Airway epithelial cell (primary cell): ENCODE measurements around a stretch of chr12.

GRCh38 chr12:46363702-46364777, 8.5 kb downstream of the SLC38A2 start:
- RAMPAGE, long total RNA = no peak

- RAMPAGE, long total RNA = no peak
Observed at GRCh38 chr12:46364778-46365550, 7.6 kb downstream of the SLC38A2 start.

DNA sequence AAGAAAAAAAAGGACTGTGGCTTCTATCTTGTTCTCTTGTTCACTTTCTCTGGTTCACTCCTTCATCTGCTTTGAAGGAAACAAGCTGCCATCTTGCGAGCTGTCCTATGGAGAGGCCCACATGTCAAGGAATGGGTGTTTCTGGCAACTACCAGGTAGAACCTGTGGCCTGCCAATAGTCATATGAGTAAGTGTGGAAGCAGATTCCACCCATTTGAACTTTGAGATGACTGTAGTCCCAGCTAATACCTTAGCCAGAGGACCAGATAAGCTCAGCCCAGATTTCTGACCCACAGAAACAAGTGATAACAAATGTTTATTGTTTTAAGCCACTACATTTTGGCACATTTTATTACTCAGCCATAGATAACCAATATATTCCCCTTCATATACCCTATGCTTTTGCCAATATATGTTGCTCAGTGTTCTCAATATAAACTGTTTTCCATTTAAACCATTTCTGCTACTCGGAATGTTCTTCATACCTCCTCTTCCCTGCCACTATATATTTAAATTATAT, 4.0 kb upstream of the SLC38A2 start:
- RAMPAGE, long total RNA = no peak

DNA sequence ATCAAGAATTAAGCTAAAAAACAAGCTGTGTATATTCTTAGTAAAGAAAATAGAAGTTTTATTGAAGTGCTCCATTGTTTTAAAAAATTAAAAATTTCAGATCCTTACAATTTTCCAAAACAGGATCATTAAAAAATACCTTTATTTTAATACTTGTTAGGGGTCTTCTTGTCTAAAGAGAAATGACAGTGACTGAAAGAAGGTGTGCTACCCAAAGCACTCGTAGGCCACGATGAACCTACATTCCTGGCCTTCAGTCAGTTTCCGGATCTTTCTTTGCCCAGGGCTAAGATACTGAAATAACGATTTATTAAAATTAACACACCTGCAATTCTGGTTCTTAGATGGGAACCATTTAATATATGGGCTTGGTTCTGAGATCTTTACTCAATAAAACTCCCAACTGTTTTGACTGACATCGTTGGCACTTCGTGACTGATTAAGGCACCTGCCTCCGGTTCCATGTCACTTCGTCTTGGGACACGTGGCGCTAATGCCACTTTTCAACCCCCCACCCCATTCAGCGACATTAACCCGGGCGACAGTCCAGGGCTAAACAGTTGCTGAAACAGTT, 9.6 kb upstream of the SLC38A2 start:
- RAMPAGE, long total RNA = no peak

- RAMPAGE, long total RNA = no peak
Observed at GRCh38 chr12:46470069-46470326, 97.4 kb upstream of the SLC38A2 start.

DNA sequence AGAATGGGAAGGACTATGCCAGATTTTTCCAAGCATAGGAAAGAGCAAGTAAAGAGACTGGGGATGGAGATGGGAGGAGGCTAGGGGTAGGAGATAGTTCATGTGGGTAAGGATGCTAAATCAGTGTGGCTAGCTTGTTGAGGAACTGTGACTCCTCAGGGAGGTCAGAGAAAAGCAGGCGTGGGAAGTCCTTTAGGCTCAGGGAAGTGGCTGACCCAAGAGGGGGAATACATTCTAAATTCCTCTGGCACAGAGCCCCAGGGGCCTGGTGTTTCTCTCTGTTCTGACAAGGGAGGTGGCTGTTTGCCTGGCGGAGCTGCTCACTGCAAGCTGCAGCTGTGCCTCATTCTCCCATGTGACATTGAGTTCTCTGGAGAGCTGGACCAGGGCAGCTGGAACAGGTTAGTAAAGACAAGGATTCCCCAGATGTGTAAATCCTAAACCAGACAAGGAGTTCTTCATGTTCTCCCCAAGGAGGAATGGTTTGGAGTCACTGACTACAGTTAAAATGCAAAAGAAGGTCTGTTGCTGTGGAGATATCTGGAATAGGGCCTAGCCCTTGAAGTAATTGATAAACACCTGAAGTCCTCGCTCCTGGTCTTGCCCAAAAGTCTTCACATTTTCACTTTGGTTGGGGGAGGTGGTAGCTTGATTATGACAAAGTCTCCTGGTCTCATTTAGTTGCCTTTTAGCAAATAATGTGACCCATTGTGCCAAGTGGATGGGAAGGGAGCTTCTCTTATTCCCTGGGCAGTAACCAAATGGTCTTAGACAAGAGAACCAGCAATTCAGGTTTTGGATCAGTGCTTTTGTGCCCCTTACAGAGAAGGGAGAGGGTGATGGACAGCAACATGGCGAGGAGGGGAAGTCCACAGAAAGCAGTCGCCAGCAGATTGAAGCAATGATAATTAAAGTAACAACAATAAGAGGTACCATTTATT, 152.4 kb upstream of the SLC38A2 start:
- RAMPAGE, long total RNA = no peak

DNA sequence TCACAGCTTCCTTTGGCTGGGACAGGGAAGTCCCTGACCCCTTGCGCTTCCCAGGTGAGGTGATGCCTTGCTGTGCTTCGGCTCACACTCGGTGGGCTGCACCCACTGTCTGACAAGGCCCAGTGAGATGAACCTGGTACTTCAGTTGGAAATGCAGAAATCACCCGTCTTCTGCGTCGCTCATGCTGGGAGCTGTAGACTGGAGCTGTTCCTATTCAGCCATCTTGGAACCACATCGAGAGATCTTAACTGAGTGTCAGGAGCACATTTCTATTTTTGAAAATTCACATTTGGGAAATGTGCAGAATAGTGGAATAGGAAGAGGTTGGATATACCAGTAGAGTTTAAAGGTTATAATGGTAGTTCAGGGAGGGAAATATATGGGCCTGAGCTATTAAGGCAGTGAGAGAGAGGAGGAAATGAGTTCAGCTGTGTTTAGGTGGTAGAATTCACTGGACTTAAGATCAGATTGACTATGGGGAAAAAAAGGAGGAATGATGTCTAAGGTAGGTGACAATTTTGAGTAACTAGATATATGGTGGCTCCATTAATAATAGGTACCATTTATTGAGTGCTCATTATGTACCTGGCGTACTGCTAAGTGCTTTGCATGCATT, 173.4 kb upstream of the SLC38A2 start:
- RAMPAGE, long total RNA = no peak

GRCh38 chr12:46556078-46556664, 183.6 kb upstream of the SLC38A2 start:
- RAMPAGE, long total RNA = no peak

DNA sequence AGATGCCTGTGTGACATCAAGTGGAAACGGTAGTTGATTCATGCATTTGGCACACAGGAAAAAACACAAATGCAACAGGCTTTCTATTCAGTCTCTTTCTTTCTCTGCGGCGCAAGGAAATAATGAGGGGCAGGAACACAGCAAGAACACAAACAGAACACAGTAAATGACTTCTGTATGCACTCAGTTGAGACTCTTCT, 190.3 kb upstream of the SLC38A2 start:
- RAMPAGE, long total RNA = no peak

DNA sequence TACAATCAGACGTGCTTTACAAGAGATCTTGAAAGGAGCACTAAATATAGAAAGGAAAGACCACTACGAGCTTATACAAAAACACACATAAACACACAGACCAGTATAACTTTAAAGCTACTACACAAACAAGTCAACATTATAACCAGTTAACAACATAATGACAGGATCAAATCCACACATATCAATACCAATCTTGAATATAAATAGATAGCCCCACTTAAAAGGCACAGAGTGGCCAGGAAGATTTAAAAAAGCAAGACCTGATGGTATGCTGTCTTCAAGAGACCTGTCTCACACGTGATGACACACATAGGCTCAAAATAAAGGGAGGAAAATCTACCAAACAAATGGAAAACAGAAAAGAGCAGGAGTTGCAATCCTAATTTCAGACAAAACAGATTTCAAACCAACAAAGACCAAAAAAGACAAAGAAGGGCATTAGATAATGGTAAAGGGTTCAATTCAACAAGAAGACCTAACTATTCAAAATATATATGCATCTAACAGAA, 185.7 kb downstream of the SLC38A4 start:
- RAMPAGE, long total RNA = no peak

DNA sequence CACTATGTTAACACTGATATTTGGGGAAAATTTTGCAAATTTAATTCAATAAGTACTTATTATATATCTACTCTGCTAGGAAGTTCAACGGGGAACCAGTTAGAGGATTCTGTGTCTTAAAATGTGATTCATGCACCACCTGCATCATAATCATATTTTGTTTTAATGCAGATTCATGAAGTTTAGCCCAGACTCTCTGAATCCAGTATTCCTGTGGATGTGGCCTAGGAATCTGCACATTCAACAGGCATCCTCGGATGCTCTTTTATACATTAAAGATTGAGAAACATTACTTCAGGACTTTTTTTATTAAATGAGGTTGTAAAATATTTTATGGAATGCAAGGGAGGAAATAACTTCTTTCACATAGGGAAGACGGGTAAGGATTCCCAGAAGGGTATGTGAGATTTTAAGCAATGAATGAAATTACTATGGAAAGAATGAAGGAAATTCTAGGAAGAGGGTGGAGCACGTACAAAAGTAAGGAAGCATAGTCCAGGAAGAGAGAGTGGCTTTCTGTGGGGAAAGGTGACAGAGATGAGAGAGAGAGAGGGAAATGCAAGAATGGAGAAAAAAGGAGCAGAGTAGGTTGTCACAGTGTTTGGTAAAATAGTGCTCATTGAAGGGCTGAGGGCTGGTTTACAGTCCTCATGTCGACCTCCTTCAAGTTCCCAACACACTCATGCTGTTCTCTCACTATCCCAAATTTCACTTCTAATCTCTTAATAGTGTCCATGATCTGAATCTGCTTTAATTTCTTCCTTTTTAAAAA, 138.6 kb downstream of the SLC38A4 start:
- RAMPAGE, long total RNA = no peak

DNA sequence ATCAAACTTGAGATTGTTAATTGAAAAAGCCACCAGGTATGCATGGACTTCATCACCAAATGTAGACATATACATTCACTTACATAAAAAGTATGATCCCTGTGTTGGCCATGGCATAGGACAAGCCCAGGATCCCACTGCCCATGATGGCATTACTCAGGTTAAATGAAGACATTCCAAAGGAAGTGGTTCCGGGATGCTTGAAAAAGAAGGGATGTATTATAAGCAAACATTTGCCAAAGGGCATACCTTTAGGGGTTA, 38.0 kb downstream of the SLC38A4 start:
- RAMPAGE, long total RNA = no peak

DNA sequence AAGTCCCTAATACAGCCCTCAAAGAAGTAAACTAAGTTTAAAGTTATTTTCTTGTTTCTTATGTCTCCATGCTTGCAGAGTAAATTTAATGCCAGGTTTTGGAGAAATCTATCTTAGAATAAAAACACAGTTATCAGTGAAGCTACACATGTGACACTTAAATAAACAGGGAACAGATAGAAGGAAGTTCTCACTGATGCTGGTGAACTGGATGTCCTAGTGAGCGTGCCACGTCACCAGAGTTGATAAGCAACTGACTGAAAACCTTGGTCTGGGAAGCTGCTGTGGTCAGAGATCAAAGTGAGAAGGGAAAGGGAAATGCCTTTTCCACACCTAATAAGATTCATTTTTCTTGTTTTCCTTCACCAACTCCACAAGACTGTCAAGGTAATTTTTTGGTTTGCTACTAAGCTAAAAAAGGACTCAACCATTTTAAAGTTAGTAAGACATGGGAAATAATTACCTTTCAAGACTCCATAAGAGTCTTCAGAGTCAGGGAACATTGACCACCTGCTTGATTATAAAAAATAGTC, 74.7 kb upstream of the PCED1B start:
- RAMPAGE, long total RNA = no peak

- RAMPAGE, long total RNA = no peak
Observed at GRCh38 chr12:47032862-47033413, 46.5 kb upstream of the PCED1B start.

DNA sequence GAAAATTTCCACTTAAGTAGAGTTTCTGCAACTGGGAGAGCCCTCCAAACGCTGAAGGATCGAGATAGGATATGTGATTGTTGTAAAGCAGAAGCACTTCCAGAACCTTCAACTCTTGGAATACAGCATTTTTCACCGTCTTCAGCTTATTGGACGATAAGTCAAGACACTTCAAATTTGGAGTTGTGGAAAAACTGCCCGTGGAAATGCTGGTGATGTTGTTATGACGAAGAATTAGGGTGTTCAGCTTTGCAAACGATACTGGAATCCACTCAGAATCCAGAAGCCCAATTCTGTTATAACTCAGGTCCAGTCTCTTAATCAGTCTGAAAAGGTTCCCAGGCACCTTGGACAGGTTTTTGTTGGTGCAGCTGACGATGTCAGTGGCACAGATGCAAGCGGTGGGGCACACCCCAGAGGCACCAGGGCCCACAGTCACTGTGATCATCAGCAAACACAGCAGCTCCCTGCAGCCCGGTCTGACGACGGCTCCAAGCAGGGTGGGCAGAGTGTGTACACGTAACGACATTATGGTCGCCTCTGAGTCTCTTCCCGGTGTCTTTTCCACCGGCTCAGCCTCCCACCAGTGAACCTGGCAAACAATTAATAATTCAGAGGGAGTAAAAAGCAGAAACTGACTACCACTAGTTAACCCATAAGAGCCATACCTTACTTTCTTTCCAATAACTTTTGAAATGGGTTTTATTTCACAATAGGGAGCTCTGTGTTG, 782 bp upstream of the PCED1B start:
- RAMPAGE, long total RNA = no peak

DNA sequence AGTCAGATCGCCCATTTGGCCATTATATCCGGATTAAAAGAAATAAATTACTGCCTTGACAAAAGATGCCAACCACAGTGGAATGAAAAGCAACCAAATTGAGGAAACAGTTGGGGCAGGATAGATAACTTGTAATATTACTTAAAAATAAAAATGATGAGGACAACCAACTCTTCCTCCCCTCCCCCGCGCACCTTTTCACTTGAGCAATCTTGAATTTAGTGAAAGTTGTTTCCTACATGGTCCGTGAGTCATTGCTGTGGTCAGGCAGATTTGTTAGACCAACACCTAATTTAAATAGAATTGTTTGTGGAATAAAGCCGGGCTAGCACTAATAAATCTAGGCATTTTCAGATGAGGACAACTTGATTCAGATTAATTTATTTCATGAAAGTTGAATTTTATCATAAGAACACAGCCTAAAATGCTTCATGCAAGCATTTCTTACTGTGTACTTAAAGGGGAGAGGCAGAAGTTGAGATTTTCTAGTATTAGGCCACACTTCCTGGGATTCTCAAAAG, 1.4 kb upstream of the AMIGO2 start:
- RAMPAGE, long total RNA = no peak

GRCh38 chr12:47085677-47086491, 6.1 kb upstream of the AMIGO2 start:
- RAMPAGE, long total RNA = no peak

GRCh38 chr12:47185229-47185483, 105.4 kb upstream of the AMIGO2 start:
- RAMPAGE, long total RNA = no peak

GRCh38 chr12:47209544-47209907, 129.8 kb upstream of the AMIGO2 start:
- RAMPAGE, long total RNA = no peak

- RAMPAGE, long total RNA = no peak
Observed at GRCh38 chr12:47223354-47224171, 143.8 kb upstream of the AMIGO2 start.